Foreskin fibroblast (primary cell): Measurements from ENCODE around the genes DLG2 and CHORDC1.

- RRBS: no CpG with 5 or more reads among the region's 3 CpGs
Measured at GRCh38 chr11:84930365-84931038, 696.6 kb downstream of the DLG2 start.

DNA sequence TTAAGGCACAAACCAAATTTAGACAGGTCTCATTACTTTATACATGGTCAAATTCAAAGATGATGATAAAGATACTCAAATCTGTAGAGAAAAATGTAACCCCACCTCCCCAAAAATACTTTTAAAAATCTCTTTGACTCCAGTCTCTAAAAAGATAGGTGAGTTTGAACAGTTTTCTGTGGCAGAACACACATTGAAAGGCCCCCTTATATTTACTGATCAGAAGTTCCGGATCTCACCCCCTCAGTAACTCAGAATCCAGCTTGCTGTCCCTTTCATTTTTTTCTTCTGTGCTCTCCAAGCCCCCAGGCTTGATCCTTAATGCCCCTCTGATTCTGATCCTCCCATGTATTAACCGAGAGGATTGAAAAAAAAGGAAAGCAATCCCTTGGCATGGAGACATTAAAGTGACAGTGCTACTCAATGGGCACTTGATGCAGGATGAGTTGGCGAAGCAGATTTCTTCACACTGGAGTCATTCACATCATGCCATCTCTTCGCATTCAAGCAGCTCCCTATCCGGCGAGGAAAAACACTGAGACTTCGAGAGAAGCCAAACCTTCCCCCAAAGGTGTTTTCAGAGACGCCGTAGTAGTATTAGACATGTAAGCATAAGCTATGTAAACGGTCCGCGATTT, at the start of gene DLG2:
TSS of gene DLG2 (minus strand) at position 366 of the 638 bp plus-strand sequence.
- RRBS: no CpG with 5 or more reads among the region's 12 CpGs

DNA sequence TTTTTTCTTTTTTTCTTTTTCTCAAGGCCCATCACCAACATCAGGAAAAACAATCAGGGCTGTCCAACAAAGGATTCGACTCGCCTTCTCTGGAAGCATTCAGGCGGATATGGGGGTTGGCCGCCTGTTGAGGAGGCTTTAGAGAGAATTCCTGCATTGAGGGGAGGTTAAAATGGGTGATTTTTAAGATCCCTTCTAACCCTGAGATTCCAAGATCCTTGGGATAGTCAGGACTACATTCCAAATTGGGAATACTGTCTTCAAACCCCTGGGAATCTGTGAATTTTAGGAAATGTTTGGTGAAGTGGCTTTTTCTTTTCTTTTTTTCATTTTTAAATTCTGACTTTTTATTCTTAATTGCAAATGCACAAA, 33.5 kb upstream of the CCDC89 start:
- RRBS: no CpG with 5 or more reads among the region's 4 CpGs

GRCh38 chr11:85756230-85756550, 54.8 kb downstream of the SYTL2 start:
- RRBS: no CpG with 5 or more reads among the region's 2 CpGs

DNA sequence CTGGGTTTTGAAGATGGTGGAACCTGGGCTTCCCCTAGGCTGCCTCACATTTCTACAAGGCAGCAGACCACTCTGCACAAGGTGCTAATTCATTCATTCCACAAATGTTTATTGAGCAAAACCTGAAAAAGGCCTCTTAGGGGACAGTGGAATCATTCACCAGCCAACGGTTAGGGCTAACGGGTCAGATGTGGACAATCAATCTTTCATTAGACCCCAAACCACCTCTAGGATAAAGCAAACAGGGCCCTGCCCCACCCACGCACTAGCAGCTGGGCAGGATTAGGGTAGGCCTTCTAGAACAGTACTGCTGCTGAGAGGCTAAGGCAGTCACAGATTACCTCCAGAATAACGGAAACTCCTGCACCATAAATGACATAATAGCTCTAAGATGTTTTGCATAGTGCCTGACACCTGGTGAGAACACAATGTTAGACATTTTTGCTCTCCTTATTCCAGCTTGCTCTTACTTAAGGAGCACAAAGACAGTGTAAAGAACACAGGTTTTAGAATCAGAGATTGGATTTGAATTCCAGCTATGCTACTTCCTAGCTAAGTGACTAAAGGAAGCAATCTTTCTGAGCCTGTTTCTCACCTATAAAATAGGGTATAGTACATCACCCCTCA, 1.8 kb downstream of the SYTL2 start:
- RRBS: no CpG with 5 or more reads among the region's 4 CpGs

DNA sequence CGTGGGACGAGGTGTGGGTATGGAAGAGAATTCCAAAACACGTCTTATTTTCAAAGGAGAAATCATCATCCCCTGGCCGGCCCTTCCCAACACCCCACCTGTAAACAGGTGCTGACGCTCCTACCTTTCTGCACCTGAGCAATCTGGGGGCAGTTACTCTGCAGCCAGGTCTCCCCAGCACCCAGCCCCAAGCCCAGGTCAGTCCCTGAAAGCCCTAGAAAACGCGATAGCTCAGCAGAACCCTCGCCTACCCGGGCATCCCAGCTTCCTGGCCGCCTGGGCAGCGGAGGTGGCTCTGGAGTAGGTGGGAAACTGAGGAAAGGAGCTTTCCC, 521 bp downstream of the SYTL2 start:
- RRBS: no CpG with 5 or more reads among the region's 11 CpGs

DNA sequence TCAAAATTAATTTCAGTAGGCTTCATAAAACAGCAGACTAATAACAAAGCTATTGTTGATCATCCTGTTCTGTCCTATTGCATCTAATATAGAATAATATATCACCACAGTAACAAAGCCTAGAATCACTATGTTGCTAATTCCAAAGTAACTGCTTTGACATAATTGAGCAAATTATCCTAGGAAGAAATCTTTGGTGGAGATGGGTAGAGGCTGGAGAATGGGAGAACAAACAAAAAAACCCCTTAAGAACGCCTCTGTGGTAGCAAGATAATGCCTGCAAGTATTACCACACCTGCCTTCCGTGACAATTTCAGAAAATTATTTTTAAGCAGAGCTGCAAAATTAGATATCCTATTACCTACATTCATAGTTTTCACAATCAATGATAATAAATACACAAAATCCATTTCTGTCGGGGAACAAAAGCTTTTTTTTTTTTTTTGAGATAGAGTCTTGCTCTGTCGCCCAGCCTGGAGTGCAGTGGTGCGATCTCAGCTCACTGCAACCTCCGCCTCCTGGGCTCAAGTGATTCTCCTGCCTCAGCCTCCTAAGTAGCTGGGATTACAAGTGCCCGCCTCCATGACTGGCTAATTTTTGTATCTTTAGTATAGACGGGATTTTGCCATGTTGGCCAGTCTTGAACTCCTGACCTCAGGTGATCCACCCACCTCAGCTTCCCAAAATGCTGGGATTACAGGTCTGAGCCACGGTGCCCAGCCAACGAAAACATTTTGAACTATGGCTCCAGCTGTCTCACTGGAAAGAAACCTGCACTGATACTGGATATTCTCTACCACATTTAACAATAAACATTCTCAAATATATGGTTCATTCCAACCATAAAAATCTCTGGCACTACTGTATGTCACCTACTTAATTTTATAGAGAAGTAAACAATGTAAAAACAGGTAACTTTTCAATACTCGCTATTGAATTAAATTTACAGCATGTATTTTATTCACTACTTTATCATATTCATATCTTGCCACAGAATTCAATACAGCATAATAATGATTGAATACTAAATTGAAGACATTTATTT, 58.7 kb downstream of the PICALM start:
- RRBS: no CpG with 5 or more reads among the region's 11 CpGs

GRCh38 chr11:86027258-86028154, 41.4 kb downstream of the PICALM start:
- RRBS: no CpG with 5 or more reads among the region's 10 CpGs

GRCh38 chr11:86151093-86151843, 82.4 kb upstream of the PICALM start:
- RRBS: no CpG with 5 or more reads among the region's 3 CpGs

- RRBS: no CpG with 5 or more reads among the region's 6 CpGs
Measured at GRCh38 chr11:86440692-86441460, 66.2 kb downstream of the CCDC81 start.

GRCh38 chr11:86459644-86460573, 85.2 kb downstream of the CCDC81 start:
- RRBS: no CpG with 5 or more reads among the region's 6 CpGs

DNA sequence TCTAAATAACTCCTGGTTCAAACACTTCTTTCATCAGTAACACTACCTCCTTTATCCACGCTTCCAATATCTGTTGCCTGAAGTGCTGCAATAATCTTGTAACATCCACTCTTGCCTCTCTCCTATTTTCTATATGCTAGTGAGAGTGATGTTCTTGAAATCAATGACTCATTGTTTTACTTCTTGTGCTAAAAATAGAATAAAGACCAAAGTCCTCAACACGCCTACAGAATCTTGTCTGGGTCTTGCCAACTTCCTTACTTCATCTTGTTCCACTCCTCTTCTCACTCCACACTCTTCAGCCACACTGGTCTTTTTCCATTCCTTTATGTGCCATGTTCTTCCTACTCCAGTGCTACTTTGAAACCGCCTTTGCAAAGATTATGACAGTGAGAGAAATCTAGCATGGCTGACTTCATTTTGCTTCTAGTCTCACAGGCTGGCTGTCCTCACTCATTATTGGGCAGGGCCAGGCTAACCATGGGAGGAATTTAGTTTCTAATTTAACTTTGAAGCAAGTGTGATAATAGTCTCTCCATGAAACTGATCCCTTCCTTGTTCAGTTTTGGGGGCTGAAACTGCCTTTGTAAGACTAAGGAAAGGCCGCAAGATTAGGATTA, 136.5 kb downstream of the CCDC81 start:
- RRBS: no CpG with 5 or more reads among the region's 4 CpGs

- RRBS: no CpG with 5 or more reads among the region's 3 CpGs
Measured at GRCh38 chr11:86523884-86524377, 149.2 kb downstream of the CCDC81 start.

- RRBS: no CpG with 5 or more reads among the region's 6 CpGs
Measured at GRCh38 chr11:86940500-86941047, 14.6 kb downstream of the FZD4 start.

DNA sequence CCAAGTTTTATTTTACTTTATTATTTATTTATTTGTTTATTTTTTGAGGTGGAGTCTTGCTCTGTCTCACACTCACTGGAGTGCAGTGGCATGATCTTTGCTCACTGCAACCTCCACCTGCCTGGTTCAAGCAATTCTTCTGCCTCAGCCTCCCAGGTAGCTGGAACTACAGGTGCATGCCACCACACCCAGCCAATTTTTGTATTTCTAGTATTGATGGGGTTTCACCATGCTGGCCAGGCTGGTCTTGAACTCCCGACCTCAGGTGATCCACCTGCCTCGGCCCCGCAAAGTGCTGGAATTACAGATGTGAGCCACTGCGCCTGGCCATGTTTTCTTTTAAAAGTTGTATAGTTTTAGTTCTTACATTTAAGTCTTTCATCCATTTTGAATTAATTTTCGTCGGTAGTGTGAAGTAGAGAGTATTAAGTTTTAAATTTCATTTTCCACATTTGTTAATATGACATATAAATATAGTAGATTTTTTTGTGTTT, 41.3 kb downstream of the TMEM135 start:
- RRBS: no CpG with 5 or more reads among the region's 6 CpGs

- RRBS: no CpG with 5 or more reads among the region's 7 CpGs
Measured at GRCh38 chr11:88300995-88301764, 36.4 kb downstream of the CTSC start.

- RRBS: no CpG with 5 or more reads among the region's 3 CpGs
Measured at GRCh38 chr11:90202179-90203018, 20.4 kb downstream of the CHORDC1 start.

- RRBS: under 1% methylated on average over 19 of the region's 40 CpGs
Measured at GRCh38 chr11:90222970-90223596, at the start of gene CHORDC1. TSS of gene CHORDC1 (minus strand) at chr11:90223049.

- RRBS: no CpG with 5 or more reads among the region's 4 CpGs
Measured at GRCh38 chr11:93216582-93216923, 18.8 kb upstream of the SLC36A4 start.

GRCh38 chr11:93420773-93421247, 90.3 kb downstream of the DEUP1 start:
- RRBS: no CpG with 5 or more reads among the region's 20 CpGs